GM23248 (cell line): ENCODE data around the genes NR1I3, FCRLB and C1orf226.

DNA sequence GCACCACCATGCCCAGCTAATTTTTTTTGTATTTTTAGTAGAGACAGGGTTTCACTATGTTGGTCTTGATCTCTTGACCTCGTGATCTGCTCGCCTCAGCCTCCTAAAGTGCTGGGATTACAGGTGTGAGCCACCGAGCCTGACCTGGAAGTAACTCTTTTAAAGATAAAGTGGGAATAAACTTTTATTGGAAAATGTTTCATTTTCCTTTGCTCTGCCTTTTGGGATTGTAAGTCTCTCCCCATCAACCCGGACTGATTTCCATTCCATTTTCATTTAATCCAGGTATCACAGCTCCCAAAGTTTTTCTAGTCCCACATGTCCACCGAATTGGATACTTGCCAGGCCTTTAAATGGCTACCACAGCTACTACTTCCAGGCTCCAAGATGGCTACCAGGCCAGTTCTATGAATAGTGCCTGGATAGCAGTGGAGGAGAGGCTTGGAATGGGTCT is 2.9 kb downstream of the APOA2 start:
- RAMPAGE, long total RNA, result no peak

GRCh38 chr1:161237963-161238462 is at the start of gene NR1I3:
NR1I3 (minus strand) TSS chr1:161238203.
- RAMPAGE, long total RNA, result no peak

DNA sequence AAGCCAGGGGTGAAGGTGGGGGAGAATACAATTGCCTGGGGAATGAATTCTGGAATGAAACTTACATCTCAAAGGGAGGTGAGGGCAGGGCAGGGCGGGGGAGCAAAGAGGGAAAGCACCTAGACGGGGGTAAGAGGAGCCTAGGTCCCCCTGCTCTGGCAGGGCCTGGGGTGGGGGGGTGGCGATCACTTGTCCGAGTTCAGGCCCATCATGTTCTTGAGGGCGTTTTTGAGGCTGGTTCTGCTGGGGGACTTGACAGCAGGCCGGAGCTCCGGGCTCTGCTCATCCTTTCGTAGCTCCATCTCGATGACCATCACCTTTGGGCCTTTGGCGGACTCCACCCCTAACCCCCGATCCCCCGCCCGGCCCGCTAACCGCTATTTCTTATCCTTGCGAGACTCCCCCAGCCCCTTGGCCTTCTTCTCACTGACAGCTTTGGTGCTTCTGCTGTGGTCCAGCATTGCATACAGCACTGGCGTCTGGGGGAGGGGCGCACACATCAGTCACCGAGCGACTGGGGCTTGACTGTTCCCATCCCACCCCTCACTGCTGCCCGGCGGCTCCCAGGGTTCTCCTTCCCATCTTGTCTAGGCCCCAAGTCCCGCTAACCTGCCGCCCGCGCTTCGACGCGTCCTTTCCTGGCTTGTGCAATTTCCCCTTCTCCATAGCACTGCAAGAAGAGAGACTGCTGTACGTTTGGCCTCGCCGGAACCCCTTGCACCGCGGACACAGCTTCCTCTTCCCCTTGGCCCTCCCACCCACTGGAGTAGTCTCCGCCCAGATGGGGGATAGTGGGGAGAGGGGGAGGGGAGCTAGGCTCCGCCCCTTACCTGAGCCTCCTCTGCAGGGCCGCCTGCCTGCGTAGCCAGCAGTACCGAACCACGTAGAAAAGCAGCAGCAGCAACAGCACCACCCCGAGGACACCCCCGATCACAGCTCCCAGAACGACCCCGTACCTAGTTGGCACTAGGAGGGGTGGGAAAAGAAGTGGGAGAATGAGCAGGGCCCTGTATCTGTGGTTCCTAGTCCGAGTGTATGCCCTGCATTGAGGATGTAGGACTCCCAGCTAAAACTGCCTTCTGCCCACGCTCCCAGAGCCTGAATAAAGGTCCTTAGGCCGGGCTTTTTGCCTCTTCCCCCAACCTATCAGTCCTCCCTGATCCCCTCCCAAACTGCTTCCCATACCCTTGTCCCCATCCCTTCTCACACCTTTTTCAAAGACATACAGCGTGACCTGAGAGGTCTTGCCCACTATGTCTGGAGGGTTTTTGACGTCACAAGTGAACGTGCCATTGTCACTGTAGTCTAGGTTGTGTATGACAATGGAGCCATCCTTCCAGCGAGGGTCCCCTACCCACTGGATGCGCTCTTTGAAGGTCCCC is 3.8 kb downstream of the MPZ start:
- RAMPAGE, long total RNA, result no peak

GRCh38 chr1:161315588-161316600 is 1.7 kb downstream of the SDHC start:
- RAMPAGE, long total RNA, result no peak

DNA sequence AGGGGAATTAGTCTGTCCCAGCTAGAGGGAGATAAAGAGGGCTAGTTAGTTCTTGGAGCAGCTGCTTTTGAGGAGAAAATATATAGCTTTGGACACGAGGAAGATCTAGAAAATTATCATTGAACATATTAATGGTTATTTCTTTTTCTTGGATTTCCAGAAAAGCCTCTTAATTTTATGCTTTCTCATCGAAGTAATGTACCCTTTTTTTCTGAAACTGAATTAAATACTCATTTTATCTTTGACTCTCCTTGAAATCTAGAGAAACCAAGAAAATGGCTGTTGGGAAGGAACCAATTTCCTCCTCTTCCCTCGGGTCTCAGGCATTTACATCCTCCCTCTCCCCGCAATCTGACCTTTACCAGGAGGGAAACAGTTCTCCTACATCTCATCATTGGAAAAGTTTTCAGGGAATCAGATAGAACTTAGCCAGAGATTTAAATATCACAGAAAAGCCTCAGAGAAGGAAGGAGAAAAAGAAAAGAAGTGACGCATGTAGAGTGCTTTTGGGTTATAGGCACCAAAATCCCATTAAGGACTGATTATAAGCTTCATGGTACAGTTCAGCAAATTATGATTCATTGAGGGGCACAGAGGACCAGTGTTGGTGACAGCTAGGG is 4.6 kb downstream of the CFAP126 start:
- RAMPAGE, long total RNA, result no peak

DNA sequence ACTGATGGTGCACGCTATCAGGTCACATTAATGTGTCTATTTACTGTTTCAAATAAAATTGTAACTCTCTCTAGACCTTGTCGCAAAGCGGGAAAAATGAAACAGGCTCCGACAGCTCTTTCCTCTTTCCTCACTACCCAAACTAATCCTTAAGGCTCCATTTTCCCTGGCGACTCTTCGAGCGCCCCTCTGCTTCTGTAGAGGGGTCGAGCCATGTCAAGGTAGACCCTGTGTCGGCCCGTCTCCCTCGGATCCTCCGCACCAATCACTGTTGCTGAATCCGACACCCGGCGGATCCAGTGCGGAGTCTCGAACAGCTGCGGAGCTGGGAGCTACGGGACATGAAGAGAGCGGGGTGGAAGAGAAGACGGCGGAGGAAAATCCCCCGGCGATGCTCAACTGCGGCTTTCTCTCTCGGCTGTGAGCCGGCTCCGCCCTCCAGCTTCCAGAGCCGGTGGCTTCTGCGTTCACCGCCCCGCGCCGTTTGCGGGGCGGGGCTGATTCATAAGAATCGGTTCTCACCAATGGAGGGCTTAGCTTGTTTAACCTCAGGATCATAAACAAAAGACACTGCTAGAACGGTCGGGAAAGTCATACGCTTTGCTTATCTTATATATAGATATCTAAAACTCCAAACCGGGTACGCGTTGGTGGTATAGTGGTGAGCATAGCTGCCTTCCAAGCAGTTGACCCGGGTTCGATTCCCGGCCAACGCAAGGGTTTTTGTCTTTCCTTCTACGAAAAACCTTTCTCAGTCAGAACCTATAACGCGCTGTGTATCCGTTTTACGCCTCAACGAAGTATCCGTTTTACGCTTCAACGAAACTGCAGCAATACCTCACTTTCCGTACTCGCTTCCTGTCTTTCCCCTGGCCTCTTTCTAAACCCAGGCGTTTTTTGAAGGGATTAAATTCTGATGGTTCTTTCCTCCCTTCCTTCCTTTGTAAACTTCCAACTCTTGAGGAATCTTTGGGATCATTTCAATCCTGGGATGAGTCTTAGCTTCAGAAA is 6.4 kb downstream of the HSPA6 start:
- RAMPAGE, long total RNA, result no peak

GRCh38 chr1:161541949-161542806 is 7.4 kb downstream of the FCGR3A start:
- RAMPAGE, long total RNA, result no peak

DNA sequence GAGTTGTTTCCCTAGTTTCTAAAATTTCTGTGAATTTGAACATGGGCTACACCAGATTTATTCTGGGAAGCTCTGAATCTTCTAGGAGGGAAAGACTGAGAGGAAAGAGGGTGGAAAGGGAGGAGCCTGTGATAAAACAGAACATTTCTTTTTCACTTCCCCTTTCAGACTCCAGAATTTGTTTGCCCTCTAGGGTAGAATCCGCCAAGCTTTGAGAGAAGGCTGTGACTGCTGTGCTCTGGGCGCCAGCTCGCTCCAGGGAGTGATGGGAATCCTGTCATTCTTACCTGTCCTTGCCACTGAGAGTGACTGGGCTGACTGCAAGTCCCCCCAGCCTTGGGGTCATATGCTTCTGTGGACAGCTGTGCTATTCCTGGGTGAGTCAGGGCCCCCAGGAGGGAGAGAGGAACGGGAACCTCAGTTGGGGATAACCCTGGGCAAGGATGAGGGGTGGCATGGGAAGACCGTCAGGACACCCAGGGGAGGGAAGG is 31.6 kb upstream of the FCGR3A start:
- RAMPAGE, long total RNA, result no peak

DNA sequence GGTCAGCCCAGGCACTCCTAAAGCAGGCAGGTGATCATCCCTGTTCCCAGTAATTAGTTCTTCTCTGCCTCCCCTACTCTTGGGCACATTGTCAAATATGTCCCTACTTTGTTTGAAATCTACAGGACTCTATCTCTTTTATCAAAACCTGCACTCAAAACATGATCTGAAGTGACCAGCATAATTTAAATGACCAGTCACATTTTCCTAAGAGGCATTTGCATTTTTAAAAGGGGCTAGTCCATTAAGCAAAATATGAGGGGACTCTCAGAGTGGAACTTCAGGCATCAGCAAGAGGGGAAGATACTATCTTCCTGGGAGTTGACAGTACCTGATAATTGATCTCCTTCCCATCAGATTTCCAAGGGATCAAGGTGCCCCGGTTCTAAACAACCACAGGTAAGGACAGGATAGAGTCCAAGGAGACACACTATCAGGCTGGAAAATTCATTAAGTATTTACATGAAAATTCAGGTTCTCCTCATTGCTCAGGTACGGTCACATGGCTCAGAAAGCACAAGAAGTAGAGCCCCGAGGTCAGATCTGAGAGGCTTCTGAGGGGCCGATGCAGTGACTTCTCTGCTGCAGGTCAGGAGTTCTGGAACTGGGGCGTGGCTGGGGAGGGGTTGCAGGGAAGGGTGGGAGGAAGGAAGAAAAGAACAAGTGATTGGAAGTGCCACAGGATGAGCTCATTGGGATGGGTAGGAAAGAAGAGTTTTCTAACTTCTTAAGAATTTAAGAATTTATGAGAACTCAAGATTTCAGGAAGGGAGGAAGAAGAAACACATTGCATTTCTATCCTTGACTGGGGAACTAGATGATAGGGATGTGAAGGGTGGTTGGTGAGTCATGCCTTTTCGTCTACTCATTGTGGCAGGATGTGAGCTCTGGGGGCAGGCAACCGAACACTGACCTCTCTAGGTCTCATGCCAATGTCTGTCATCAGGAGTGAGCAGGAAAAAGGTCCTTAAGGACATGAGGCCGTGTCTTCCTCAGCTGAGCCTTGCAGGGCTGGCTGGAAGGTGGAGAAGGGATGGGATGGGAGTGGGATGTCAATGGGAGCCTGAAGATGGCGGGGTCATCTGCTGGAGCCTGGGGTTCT is at the start of gene FCRLB:
Gene FCRLB (plus strand): TSS at position 282 of the 1,102 bp plus-strand sequence.
- RAMPAGE, long total RNA, result start-site peak on the plus strand centred at position 969 of the sequence, 99 bp wide, 13 and 16 reads in 2 replicates

GRCh38 chr1:161725645-161726581 is 4.6 kb downstream of the FCRLB start:
- RAMPAGE, long total RNA, result no peak

DNA sequence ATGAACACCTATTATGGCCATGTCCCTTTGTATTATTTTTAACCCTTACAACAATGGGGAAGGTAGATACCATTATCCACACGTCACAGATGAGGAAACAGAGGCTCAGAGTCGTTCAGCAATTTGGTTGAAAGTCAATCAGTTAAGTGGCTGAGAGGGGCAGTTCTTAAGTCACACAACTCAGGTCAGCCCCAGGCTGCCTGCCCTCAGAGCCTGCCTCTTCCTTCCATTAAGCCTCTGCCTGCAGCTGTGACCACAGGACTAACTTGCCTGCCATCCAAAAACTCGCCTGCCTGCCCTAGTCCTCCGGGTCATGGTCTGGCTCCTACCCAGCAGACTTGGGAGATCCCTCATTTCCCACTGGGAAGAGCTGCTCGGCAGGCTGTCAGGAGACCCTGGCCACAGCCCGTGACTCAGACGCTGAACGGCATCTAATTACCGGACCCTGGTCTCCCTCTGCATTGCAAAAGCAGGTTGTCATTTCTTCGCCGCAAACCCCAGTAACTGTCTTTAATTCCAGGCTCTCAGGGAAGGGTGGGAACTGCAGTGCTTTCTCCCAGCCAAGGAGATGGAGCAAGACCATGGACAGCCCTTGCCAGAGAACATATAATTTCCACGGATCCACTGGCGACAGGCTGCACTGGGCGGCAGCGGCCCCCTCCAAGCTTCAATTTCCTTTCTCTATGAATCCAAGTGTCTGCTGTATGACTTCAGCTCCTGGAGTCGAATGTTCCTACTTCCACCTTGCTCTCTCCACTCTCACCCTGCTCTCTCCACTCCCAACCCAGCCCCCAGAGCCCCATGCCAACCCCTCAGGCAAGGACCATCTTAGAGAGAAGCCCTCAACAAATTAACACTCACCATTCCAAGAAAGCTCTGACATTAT is 20.5 kb downstream of the OLFML2B start:
- RAMPAGE, long total RNA, result no peak

- RAMPAGE, long total RNA, result no peak
Measured at GRCh38 chr1:162070499-162070774, 946 bp downstream of the NOS1AP start.

DNA sequence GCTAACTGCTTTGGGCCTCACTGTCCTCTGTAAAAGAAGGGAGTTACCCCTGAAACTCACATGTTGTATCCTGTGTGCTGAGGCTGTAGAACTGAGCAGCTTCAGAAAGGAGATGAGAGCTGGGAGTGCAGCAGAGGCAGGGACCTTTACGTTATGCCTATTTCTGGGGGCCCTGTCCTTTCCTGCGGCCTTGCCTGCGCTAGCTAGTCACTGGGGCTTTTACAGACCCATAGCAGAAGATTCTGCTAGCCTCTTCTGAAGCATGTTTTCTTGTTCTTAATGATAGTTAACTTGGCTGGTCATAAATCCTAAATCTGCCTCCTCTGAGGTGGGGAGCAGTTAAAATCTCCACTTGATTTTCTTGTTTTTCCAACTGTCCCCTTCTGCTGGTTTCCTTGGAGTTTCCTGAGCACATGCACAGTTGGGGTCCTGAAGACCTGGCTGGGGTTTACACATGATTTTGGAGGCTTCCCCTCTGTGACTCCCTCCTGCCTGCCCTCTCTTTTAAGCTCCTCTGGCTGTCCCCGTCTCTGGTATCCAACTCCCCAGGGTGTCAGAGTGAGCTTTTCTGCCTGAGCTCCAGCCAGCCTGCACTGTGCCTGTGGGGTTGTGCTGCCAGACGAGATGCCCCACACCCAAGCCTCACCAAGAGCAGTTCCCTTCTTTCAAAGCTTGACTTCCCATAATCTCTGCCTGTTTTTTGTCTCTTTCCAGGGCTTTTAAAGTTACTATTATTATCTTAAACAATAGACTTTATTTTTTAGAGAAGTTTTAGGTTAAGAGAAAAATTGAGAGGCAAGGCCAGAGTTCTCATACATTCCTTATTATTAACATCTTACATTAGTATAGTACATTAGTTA is 76.7 kb downstream of the NOS1AP start:
- RAMPAGE, long total RNA, result no peak

DNA sequence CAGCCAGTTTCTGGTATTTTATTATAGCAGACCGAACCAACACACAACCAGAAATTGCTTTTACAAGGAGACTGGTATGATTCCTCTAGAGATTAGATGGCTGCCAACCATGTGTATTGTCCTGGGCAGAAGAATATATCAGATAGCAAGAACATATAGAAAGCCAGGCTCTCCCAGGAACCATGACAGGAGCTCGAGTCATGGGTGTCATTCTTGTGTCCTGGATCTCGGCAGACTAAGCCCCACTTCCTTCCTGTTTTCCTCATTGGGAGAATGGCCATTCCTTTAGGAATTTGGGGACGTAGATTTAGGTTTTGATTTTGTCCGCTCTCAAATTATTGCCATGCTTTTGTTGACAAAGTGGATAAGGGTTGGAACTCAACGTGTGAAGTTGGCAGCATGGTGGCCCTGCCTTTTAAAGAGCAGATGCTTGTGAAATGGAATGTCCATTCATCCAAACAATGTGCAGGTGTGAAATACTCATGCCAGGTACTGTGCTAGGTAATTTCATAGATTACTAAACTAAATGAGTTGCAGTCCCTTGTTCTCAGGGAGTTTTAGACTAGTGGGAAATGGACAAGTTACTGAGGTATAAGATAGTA is 75.1 kb downstream of the SPATA46 start:
- RAMPAGE, long total RNA, result no peak

- RAMPAGE, long total RNA, result no peak
Measured at GRCh38 chr1:162381384-162382265, at the start of gene C1orf226. C1orf226 (plus strand) TSS chr1:162381728.

DNA sequence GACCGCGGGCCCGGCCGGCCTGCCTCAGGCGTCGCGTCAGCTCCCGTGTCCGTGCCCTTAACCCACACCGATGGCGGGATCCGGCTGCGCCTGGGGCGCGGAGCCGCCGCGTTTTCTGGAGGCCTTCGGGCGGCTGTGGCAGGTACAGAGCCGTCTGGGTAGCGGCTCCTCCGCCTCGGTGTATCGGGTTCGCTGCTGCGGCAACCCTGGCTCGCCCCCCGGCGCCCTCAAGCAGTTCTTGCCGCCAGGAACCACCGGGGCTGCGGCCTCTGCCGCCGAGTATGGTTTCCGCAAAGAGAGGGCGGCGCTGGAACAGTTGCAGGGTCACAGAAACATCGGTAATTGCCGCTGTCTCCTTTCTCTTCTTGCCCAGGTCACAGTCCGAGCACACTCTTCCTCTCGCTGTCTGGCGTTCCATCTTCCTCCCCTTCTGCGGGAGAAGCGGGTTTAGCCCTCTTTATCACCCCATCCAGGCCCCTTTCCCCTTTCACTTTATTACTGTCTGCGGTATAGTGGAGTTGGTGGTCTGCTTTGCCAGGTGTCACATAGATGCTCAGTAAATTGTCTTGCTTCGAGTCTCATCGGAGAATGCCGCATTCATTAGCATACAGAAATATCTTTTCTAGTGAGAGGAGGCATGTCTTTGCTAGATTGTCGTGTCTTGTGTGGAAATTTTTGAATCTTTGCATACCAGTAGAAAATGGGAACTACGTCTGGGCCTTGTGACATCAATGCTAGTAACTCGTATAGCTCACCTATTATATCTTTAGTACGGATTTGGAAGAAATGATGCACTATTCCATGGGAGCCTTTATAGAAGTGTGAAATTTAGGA is 530 bp downstream of the UHMK1 start:
- RAMPAGE, long total RNA, result no peak

- RAMPAGE, long total RNA, result no peak
Measured at GRCh38 chr1:162500592-162501271, 3.1 kb downstream of the UHMK1 start.

GRCh38 chr1:162560526-162560942 is 988 bp upstream of the UAP1 start:
- RAMPAGE, long total RNA, result no peak

DNA sequence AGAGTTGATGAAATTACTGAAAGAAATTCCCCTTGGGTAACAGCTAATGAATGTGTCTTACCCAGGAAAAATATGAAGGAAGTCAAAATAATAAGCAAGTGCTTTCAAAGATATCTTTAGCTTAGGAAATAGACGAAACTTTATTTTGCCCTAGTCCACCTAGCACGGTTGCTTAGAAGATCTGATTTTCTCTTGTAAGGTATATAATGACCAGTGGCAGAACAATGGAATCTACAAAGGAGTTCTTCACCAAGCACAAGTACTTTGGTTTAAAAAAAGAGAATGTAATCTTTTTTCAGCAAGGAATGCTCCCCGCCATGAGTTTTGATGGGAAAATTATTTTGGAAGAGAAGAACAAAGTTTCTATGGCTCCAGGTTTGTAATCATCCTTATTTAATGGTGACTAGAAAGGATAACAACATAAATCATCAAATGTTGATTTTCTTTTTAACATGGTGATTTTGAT is 17.7 kb downstream of the UAP1 start:
- RAMPAGE, long total RNA, result no peak

GRCh38 chr1:162592434-162593400 is 31.2 kb downstream of the UAP1 start:
- RAMPAGE, long total RNA, result no peak